Mesenchymal stem cell of Wharton's jelly (primary cell): ENCODE measurements around a stretch of chr2.

DNA sequence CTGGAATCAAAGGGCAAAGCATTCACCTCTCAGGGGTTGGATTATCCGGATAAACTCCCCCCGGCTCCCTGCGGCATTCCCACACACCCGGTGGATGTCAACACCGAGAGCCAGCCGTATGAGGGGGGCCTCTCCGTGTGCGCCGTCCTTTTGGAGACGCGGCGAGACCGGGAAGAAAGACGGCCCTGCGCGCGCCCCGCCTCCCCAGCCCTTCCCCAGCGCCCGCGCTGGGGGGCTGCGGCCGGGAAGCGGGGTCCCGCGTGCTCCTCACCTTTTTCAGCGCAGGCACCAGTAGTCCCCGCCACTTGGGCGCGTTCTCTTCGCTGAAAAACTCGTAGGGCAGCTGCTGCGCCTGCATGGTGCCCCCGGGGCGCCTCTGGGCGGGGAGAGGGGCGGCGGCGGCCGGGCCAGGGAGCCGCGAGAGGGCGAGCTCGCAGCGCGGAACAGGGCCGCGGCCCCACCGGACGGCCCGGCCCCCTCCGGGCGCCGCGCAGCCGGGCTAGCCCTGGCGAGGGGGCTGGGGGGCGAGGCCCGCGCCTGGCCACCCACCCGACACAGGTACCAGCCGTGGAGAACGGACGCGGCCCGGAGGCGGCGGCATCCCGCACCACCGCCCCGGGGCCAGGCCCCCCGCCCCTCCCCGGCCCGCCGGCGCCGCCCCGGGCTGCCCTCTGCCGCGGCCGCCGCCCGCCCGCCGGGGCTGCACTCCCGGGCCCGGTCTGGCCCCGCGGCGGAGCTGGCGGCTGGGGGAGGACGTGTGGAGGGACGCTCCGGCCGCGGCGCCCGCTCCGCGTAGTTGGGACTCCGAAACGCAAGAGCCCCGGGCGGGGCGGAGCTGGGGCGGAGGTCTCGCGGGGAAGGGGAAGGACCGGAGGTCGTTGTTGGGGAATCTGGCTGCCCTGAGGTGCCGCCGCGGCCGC is 526 bp downstream of the SOS1 start:
- CAGE, long polyA plus RNA: no peak

- CAGE, long polyA plus RNA: no peak
These were observed 3.7 kb upstream of the SOS1 start for GRCh38 chr2:39124189-39125338.

GRCh38 chr2:39265921-39266803 is 145.3 kb upstream of the SOS1 start:
- CAGE, long polyA plus RNA: no peak

DNA sequence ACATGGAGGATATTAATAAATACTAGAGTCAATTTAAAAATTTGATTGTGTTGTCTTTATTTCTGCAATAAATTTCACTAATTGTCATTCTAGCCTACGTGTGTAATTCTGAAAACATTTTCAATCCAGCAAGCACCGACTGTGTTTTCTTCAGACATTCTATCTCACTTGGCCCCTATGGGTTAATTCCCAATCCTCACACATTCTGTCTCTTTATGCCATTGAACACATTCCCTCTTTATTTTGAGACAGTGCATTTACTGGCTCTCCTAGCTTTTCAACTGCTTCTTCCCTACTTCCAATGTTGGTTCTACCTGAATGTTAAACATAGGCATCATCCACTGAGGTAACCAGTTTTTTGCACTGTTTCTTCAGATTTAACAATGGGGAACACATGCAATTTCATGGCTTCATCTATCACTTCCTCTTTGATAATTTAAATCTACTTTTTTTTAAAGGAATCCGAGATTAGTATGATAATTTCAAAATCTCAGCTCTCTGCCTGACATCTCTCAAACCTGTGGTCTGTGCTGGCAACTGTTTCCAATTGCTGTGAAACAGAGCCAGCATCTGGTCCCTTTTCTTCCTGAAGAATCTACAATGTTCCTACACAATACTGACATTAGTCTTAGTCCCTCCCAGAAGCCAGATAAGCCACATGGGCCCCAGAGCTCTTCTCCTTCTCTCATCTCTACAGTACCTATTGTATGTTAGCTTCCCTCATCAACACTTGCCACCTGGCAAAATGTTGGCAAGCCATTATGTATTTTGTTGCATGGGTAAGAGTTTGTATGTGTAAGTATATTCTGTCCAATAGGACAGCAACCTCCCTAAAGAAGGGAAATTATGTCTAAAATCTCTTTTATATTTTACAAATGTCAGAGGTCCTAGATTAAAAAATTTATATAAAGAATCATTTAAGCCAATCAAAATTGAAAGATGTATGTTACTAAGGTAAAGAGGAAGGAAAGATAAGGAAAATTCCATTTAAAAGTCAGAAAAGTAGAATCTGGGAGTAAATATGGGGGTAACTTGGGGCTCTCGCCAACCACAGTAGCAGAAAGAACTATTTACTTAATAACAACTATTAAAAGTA is 130.6 kb downstream of the MAP4K3 start:
- CAGE, long polyA plus RNA: no peak

DNA sequence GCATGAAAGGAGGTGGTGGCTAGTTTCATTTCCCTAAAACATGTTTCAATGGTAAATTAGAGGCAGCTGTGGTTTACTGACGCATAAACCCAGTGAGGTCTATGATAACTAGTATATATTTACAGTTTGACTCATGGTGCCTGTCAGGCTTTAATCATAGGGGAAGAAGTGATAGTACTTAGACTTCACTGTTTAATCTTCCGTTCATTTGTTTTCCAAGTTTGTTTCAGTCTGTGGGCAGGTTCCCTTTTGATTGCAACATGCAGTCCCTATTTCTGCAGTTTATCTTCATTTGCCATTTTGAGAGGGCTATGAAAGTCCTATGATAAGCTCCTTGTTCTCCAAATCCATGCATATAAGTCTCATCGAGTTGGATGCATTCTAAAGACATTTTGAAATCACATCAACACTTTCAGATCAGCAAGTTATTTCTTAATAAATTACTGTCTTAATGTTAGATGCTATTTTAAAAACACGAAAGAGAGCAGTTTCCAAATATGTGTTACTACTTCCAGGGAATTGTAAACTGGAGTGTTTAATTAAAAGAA is 55.2 kb upstream of the MAP4K3 start:
- CAGE, long polyA plus RNA: no peak

DNA sequence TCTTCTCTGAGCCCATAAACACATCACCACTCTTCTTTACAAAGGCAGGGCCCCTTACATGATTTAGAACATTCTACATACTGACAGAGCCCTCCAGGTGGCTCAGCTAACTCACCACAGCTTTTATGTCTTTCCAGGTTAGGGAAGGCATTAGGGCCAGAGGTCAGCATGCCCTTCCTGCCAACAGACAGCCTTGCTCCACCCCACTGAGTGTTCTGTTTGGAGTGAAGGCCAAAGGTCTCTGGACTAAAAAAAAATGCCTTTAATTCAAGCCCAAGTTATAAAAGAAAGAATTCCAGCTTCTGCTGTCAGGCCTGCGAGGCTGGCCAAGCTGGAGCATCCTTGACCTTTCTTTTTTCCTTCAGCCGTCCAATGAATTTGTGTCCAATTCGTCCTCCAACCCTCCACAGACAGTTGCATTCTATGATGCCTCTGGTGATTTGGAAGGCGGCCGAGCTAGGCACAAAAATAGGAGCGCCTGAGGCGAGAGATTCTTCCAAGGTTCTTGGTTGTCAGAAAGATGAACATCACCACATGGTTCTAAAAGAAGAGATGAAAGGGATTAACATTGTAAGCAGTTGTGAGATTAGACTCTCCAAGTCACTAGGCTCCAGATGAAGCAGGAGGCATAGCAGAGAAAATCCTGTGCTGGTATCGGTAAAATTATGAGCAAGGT is 75.2 kb upstream of the MAP4K3 start:
- CAGE, long polyA plus RNA: no peak

- CAGE, long polyA plus RNA: no peak
These were observed 1.8 kb upstream of the THUMPD2 start for GRCh38 chr2:39780727-39781361.

GRCh38 chr2:39781362-39781570 is 2.2 kb upstream of the THUMPD2 start:
- CAGE, long polyA plus RNA: no peak

- CAGE, long polyA plus RNA: no peak
These were observed 214.8 kb downstream of the SLC8A1 start for GRCh38 chr2:40237053-40237580.

DNA sequence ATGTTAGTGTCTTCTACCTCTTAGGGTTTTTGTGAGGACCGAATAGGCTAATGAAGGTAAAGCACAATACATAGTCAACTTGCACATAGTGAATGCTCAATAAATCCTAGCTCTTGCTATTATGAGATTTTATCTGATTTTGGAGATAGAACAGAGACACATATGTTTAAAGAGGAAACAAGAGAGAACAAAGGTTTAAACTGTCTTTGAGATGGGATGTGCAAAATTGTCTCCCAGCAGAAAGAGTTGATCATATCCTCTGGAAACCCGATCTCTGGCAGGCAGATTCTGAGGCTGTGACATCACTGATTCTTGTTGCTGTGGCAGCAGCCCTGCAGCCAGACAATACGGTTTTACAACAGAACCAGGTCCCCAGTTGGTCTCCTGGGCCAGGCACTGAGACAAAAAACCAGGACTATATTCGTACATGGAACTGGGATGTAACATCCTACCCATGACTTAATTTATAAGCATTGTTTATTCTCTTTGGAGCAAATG is 80.3 kb downstream of the SLC8A1 start:
- CAGE, long polyA plus RNA: no peak

GRCh38 chr2:40511436-40512934 is 60.1 kb upstream of the SLC8A1 start:
- CAGE, long polyA plus RNA: no peak

DNA sequence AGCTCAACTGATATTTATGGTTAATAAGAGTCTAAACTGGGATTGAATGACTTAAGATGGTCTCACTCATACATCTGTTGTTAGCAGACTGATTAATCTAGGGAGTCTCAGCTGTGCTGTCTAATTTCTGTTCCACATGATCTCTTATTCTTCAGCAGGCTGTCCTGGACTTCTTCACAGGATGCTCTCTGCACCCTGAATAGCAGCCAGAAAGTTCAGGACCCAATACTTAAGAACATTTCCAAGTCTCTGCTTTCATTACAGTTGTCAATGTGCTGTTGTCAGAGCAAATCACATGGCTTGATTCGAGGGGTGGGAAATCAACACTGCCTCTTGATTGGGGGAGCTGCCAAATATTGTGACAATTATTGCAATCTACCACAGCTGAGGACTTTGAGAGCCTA is 627.1 kb upstream of the SLC8A1 start:
- CAGE, long polyA plus RNA: no peak

DNA sequence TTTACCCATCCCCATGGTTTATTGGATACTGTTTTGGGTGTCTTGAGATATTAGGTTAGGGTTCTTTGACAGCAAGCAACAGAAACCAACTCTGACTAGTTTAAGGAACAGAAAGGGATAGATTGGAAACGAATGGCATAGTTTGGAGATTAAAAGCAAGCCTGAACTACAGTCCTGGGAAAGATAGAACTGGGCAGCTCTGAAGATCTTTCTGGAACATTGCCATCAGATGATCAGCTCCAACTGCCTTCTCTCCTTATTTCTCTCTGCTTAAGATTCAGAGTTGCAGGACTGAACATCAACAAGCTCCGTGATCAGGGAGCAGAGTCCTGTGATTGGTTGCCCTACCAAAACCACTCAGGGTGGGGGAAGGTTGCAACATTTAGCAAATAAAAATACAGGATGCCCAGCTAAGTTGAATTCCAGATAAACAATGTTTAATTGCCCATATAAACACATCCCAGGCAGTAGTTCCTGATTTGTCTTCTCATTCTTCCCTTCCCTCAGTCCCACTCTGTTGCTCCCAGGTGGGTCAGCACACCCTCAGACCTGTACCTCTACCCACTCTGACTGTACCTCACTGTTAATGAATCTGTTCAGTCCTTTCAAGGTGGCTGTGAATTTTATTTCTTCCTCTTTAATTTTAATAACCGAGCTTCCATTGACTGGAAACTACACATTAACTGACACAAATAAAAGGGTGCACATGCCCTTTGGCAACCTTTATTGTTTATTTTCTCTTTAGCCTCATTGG is 167.3 kb upstream of the PKDCC start:
- CAGE, long polyA plus RNA: no peak

- CAGE, long polyA plus RNA: no peak
These were observed 1.7 kb downstream of the PKDCC start for GRCh38 chr2:42049463-42049970.

DNA sequence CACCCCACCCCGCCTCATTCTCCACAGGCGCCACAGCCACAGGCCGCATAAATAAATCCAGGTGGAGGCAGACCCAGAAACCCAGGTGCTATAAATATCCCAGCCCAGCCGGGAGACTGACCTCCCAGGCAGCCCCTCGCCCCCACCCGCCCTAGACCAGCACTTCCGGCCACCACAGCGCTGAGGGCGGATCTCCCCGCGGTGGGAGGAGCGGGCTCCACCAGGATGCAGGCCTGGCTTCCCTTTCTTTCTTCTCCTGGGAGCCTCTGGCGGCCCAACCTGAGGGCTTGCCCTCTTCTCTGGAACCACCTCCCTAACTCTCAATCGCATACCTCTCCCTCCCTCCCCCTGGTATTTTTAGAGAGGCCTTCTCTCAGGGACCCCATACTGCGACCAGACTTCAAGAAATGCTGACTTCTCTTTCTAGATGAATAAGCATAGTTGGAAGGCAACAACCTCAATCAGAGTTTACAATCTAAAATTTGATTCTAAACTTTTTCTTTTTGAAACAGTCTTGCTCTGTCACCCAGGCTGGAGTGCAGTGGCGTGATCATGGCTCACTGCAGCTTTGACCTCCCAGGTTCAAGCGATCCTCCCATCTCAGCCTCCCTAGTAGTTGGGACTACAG is 54.9 kb downstream of the PKDCC start:
- CAGE, long polyA plus RNA: no peak

DNA sequence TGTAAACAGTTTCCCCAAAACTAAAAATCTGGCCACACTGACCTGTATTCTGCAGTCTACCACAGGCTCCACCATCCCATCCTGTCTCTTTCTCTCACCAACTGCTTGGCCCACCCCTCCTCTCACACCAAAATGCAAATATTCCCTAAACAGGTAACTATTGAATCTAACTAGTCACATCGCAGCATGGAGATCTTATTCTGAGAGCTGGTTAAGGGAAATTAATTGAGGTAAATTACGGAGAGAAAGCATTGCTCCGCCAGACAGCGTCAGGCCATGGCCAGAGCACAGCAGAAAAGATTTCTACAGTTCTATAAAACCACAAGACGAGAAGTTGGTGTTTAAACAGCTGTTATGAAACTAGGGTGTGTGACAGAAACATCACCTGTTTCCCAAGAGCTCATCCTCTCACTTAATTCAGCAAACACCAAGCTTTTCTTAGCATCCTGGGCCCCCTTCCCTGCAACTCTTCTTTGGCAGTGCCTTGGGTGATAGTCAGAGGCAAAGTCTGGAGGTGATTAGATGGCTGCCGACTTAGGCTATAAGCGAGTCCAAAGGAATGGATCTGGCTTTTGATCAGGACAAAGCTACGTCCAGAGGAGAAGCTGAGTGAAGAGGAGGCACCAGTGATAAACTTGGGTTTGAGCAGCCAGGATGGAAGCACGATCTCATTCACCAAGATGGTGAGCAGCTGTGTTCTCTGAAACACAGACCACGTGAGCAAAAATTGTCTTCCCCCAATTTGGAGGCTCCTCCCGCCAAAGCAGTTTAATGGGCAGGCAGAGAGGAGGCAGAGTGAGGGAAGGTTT is 57.6 kb downstream of the PKDCC start:
- CAGE, long polyA plus RNA: no peak

- CAGE, long polyA plus RNA: no peak
These were observed 18.8 kb downstream of the EML4 start for GRCh38 chr2:42187944-42188350.

DNA sequence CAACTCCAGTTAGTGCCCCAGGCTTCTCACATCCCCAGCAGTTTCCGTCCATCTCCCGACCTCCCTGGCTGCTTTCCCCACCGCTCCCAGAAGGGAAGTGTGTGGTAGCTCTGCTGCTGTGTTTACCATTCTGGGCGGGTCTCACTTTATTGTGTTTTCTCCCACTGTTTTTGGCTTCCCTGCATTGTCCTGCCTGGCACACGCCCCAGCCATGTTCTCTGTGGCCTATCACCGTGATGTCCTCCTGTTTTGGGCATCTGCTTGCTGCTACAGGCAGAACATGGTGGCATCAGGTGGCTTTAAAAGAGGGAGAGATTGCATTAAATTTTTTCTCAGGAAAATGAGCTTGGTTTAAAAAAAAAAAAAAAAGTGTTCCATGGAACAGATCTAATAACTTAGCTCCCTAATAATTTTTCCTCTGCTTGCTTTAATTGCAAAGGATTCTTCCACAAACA is 7.9 kb upstream of the COX7A2L start:
- CAGE, long polyA plus RNA: no peak

DNA sequence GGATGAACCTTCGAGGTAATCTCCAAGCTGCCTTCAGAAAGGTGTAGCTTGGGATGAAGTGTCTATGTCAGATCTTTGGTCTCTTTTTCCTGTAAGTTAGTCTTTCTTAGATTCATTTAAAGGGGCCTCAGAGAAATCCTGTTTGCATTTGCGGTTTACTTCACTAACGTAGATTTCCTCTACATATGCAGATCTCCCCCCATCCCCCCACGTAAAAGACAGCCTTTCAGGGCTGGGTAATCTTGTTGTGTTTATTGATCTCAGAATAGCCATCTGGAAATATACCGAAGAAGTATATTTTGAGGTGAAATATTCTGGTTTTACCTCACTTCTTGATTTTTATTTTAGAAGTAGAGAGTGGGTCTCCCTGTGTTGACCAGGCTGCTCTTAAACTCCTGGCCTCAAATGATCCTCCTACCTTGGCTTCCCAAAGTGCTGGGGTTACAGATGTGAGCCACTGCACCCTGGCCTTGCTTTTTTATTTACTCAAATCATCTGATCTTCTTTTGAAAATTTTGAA is 83.8 kb downstream of the MTA3 start:
- CAGE, long polyA plus RNA: no peak

DNA sequence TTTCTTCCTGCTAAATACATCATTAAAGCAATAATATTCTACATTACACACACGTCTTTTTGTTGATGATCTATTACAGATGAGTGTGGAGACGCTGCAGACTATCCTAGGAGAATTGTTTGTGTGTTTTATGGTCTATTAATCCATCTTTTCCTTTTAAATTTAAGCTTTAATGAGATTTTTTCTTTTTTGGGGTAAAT is 94.4 kb downstream of the OXER1 start:
- CAGE, long polyA plus RNA: no peak